Pulmonary lymph node (tissue), 1 donor: ENCODE results near the genes RBBP6 and SLC5A11.

DNA sequence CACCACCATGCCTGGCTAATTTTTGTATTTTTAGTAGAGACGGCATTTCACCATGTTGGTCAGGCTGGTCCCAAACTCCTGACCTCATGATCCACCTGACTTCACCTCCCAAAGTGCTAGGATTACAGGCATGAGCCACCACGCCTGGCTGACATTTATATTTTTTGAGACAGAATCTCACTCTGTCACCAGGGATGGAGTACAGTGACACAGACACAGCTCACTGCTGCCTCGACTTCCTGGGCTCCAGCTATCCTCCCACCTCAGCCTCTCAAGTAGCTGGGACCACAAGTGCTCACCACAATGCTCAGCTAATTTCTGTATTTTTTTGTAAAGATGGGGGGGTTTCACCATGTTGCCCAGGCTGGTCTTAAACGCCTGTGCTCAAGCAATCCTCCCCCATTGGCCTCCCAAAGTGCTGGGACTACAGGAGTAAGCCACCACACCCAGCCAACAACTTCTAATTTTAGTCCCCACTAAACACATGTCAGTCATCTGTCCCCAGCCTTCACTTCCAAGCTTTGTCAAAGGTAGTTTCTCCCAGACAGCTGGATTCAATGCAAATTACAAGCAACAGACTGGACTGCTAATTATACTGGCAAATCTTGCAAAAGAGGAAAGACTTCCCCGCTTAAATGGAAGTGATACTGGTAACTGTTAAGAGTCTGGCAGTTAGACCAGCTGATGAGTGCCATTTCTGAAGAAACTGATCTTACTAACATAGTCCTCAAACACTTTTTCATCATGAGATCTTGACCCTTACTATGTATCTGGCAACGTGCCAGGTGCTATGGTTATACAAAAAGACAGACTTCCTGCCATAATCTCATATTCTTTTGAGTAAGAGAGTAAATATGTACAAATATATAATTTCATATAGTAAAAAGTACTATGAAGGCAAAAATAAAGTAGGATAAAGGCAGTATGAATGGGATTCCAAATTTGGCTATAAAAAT lies 8.0 kb upstream of the GGA2 start:
- PRO-cap, result no peak

DNA sequence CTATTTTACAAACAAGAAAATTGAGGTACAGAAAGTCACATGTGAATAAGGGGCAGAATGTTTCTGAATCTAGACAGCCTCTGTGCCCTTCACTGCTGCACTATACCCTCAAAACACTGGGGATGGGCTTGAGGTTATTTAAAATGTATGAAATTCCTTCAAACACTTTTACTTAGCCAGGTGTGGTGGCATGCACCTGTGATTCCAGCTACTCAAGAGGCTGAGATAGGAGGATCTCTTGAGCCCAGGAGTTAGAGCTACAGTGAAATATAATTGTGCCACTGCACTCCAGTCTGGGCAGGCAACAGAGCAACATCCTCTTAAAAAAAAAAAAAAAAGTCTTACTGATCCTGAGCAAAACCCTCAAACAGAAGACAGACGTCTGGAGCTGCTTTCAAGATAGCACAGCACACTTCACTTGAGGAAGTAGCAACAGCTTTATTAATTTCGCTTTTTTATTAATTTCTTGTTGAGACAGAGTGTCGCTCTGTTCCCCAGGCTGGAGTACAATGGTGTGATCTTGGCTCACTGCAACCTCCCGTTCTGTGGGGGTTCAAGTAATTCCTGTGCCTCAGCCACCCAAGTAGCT lies 10.1 kb upstream of the GGA2 start:
- PRO-cap, result no peak

DNA sequence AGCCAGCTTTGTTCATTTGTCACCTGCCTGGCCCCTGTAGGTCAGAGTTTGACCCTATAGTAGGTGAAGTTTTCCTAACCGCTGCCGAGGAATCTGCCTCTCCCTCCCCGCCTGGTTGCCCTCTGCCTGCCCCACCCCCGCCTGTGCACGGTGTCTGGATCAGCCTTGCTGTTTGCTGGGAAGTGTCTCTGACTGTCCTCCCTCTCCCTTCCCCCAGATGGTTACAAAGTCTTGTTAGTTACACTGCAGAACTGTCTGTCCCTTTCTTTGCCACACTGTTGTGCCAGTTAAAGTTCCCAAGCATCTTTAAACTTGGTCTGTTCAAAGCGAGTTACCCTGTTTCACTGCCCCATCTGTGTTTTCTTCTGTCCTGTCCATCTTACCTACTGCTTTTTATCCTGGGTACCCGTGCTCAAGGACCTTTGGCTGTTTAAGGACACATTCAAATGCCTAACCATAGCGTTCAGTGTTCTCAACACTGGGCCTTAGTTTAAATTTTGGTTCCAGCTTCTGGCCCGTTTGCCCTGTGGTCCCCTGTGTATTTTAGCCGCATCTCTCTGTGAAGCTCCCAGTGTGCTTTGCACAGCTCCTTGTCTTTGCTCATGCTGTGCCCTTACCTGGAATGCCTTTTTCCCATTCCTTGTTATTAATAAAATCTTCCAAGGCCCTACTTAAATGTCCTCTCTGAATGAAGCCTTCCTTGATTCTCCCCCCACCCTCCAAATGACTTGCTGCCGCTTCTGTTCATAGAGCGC lies 5.9 kb downstream of the UBFD1 start:
- PRO-cap, result no peak

DNA sequence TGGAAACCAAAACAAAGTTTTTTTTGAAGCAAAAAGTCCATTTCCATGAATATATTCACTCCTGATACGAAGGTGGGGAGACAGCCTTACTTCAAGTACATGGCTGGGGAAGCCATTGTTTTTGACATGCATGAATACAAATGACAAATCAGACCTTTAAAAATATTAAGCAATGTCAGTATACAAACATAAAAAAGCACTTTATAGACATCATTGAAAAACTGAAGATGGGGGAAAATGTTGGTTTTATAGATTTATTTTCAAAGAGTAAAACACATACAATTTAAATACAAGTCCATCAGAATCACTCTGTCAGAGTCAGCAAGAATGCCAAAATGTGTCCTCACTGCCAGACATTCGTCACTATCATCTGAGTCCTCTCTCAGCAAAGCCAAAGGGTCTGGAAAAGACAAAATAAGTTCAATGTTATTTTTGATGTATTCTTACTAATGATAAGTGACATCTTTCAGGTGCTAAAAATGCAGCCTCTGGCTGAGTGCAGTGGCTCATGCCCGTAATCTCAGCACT lies 15.3 kb downstream of the NDUFAB1 start:
- PRO-cap, result no peak

GRCh38 chr16:23700468-23700886 lies 12.5 kb downstream of the ERN2 start:
- PRO-cap, result no peak

DNA sequence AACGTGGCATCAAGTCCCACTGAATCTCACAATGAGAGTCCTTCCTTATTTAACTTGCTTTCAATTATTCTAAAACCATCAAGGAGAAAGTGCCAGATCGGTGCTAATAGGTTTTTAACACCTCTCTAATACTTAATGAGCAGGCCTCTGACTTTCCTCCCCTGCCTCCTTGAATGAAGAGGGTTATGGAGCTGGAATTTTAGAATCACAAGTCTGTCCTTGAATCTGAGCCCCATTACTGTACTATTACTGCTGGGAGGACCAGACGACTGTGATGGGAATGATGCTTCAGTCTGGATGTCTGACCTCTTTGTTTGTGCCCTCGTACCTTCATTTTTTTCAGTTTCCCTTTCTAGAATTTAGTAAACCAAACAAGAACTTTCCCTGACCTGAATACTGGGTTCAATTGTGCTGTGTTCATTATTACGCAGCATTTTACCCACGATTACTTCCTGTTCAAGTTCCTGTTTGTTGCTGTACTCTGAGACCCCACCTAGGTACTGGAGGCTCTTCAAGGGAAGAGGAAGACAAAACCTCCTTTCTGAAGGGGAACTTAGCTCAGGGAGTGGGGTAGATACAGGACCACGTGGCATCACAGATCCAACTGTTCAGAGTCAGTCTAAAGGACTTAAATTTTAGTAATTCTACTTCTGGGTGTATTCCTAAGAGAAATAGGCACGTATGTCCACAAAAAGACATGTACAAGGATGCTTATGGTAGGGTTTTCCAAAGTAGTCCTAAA lies 9.3 kb upstream of the PRKCB start:
- PRO-cap, result bidirectional peak, plus-strand start at position 467 of the sequence, minus-strand start at position 303 of the sequence

DNA sequence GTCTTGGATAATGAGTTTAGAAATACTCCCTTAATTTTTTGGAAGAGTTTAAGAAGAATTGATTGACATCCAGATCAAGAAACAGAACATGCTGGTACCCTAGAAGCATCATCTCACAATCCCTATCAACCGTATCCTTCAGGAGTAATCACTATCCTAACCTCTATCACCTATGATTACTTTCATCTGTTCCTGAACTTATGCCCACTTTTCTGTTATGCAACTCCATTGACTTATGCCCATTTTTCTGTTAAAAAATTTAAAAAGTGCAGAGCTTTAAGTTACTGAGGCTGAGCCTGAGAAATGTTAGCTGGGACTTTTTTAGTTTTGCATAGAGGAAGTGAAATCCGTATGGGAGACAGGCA lies 16.8 kb downstream of the PRKCB start:
- PRO-cap, result no peak

DNA sequence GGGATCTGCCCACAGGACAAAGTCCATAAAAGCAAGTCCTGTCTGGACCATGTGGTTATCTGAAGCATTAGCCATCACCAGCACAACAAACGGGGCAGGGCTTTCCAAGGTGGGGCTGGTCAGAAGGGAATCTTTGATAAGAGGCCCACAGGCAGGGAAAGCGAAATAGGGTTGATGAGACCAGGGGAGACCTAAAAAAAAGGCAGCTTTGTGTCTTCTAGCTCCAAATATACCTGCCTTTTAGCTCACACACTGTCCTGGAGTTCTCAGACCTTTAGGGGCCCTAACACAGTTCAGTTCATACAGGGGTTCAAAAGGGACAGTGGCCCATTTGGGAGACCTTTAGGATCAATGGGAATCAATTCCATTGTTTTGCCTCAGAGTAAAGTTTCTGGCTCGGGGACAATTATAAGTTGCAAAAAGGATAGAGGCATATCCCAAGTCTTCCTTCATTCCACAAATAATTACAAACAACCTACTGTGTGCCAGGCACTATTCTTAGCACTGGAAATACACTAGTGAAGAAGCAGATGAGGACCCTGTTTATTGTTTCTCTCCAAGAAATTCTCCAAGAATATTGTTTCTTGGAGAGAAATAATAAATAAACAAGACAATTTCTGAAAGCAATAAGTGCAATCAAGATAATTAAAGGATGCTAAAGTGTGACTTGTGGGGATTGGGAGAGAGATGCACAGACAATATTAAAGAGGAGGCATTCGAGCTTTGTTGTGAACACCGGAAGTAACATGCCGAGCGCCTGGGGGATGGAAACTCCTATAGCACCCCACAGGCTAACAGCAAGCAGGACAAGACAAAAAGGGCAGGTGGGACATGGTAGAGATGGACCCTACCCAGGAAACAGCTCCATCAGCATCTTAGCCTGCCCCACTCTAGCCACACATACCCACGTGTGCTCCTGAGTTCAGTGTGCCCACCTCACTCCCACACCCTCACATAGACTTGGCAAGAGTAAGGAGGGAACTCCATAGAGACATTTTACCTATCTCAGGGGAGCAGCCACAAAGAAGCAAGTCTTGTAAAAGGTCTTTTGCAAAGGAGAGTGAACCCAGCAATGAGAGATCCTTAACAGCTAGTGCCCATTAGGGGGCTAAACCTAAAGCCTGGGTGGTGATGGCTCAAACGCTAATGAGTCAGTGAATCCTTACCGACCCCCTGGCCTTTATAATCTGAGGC lies 38.2 kb upstream of the CACNG3 start:
- PRO-cap, result no peak

DNA sequence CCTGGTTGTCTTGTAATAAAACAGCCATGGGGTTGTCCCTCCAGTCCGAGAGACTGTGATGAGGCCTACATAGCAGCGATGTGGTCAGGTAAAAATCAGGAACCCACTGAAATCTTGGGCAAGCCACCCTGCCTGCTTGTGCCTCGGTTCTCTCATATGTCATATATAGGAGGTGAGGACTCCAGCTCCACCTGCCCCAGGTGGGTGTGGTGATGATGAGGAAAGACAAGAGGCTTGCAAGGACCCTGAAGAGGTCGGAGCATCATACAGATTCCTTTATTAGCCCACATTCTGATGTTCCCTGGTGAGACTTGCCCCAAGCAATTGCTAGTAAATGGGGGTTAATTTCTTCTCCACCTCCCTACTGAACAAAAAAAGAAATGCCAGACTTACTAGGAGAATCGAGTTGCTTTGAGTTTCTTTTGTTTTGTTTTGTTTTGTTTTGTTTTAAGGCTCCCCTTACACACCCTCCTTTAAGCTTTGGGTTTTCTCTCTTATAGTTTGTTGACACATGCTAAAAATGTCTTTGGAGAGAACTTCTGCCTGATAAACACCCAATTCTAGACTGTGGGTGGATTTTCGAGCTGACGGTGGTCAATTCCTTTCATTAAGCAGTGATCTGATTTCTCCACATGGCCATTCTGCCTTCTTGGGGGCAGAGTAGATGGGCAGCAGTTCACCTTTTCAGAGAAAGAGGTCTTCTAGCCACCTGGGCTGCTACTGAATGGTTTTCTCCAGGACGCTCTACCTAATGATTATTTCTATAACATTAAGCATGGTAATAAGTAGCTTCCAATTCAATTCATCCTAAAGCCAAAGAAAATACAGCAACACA lies 37.1 kb upstream of the CACNG3 start:
- PRO-cap, result no peak

- PRO-cap, result bidirectional peak, plus-strand start at chr16:24539584, minus-strand start at chr16:24539377
Observed at GRCh38 chr16:24539481-24540563, at the start of gene RBBP6. TSS of gene RBBP6 (plus strand) at chr16:24539566.

- PRO-cap, result no peak
Observed at GRCh38 chr16:24541616-24542099, 2.3 kb downstream of the RBBP6 start.

DNA sequence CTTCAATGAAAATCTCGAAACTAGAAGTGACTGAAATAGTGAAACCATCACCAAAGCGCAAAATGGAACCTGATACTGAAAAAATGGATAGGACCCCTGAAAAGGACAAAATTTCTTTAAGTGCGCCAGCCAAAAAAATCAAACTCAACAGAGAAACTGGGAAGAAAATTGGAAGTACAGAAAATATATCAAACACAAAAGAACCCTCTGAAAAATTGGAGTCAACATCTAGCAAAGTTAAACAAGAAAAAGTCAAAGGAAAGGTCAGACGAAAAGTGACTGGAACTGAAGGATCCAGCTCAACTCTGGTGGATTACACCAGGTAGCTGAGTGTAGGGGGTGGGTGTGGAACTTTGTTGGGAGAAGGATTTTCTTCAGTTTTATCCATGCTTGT lies 30.8 kb downstream of the RBBP6 start:
- PRO-cap, result no peak

DNA sequence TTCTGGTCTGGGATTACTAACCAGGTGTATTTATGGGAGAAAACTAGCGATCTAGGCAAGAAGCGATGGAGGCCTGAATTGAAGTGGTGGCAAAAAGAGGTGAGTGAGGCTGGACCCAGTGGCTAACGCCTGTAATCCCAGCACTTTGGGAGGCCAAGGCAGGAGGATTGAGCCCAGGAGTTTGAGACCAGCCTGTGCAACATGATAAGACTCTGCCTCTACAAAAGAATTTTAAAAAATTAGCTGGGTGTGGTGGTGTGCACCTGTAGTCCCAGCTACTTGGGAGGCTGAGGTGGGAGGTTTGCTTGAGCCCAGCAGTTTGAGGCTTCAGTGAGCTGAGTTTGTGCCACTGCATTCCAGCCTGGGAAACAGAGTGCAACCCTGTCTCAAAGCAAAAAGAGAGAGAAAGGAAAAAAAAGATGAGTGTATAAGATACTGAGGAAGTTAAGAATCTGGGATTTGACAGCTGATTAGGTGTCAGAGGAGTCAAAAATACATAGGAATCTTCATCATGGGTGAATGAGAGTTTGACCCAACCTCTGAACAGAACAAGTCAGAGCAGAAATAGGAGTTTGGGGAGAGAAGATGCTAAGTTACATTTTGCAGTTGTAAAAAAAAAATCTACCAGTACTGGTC lies 4.5 kb downstream of the TNRC6A start:
- PRO-cap, result no peak

- PRO-cap, result no peak
Observed at GRCh38 chr16:24794275-24794812, 51.4 kb upstream of the SLC5A11 start.

DNA sequence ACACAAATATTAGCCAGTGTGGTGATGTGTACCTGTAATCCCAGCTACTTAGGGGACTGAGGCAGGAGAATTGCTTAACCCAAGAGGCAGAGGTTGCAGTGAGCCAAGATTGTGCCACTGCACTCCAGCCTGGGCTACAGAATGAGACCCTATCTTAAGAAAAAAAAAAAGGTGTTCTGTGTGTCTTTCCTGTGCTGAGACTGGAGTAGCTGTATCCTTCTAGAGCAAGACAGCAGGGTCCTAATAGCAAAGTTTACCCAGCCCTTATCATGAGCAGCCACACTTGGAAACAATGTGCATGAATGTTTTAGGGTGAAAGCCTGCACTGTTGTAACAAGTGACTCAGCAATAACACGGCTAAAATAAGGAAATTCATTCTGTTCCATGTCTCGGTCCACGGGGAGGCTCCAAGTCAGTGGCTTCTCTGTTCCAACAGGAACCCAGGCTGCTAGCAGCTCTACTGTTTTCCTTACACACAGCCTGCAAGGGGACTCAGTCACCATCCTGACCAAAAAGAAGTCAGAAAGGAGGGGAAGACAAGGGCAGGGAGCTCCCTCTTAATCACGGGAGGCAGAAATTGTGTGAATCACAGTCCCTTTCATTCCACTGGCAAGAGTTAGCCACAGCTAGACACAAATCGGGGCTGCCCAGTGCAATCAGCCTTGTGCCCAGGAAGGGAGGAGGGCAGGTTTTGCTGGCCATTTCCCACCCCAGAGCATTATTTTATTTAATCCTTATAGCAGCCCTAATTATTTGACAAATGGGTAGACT lies 7.0 kb upstream of the SLC5A11 start:
- PRO-cap, result no peak

DNA sequence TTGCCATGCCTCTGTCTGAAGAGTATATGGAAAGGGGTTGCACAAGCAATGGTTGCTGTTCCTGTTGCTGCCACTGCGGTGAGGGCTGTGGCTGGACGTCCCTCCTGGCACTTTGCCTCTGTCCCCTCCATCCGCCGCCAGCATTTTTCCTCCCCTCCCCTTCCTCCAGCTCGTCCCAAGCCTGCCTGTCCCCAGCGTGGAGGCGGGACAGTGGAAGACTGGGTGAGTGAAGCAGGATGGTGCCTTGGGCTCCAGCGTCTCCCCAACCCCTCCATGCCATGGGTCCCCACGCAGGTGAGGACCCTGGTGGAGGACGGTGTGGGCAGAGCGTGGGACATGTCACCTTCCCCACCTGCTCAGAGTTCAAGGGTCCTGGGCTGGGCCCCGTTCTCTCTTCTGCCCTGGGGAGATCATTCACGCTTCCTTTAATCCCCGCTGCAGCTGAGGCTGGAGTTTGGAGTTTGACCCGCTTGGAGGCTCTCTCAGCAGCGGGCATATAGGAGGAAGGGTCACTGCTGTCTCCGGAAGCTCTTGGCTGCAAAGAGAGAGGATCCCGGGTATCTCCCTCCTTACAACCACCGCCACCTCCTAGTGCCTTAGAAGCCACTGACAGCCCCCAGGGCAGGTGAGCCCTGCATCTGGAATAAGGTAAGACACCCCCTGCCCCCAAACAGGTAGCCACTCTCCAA lies at the start of gene SLC5A11:
TSS of gene SLC5A11 (plus strand) at position 173 of the 689 bp plus-strand sequence.
- PRO-cap, result no peak

DNA sequence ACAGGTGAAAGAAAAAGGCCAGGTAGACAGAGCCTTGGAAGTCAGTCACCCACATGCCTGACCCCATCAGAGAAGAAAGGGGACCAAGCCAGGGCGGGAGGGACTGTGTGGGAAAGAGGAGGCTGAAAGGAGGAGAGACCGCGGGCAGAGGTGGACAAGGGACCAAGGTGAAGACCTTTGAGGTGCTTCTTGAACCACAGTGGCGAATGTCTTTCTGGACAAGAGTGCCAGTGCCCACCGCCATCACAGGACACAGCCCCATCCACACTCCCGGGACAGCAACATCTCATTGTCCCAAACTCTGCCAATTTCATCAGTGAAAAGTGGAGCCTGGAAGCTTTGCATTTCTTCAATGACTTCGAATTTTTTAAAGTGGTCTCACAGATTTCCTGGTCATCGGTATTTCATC lies 16.4 kb downstream of the ARHGAP17 start:
- PRO-cap, result no peak

GRCh38 chr16:24999205-24999780 lies 15.9 kb downstream of the ARHGAP17 start:
- PRO-cap, result no peak

DNA sequence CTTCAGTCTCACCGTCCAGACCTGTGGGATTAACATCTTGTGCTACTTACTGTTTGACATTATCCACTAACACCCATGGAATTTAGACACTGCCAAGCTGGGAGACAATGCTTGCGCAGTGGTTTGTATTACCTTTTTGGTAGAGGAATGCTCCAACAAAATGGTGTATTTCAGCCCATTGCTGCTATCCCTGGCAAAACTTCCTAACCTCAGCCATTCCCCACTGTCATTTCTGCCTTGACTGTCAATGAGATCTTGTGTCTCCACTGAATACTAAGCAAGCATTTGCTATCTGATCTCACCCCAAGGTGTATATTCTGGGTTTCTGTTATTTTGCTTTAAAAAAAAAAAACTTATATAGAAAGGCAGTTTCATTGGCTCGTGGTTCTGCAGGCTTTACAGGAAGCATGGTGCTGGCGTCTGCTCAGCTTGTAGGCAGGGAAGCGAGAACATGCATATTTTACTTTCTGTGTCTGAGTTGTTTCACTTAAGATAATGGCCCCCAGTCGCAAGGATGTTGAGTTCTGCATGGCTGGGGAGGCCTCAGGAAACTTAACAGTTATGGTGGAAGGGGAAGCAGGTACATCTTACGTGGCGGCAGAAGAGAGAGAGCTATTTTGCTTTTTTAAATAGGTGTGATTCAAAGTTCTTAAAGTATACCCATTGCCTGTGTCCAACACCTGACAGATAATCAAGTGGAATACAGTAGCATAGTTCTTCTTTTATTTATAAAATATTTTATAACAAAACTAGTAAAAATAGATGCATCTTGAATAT lies 15.2 kb upstream of the ARHGAP17 start:
- PRO-cap, result unidirectional peak, plus-strand start at position 427 of the sequence

DNA sequence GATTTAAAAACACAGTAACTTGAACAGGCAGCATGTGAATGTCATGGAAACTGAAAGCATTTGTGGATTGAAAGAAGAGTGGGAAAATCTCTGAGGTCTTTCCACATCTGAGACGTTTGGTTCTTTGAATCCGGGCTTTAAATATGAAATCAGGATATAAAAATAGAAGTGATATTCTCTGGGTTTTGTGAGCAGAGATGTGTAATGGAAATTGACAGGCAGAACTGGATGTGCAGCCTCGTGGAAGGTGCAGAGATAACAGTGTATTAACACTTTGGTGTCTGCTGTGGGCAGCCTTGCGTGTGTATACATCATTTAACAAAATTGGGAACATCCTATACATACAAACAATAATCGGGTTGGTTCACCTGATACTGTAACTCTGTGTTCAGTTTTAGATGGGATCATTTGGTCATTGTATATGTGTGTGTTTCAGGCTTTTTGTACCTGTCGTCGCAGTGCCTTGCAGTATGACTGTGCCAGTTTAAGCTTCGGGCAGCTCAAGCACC lies 36.7 kb upstream of the ARHGAP17 start:
- PRO-cap, result unidirectional peak, minus-strand start at position 114 of the sequence